ENCODE results near the genes PPM1K, GPRIN3 and CCSER1.

DNA sequence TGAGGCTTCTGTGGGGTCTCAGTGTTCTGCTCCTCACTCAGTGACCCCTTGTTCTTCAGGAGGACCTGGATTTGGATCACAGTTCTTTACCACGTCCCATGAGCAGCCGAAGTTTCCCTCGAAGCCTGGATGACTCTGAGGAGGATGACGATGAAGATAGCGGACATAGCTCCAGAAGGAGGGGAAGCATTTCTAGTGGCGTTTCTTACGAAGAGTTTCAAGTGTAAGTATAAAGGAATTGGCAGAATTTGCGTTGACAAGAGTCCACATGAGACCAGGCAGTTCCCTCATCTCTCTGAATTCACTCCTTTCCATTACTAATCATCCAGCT lies 60.4 kb downstream of the PKD2 start:
- PRO-cap = no peak
- RAMPAGE, long total RNA, 4 experiments = start-site peak on the plus strand in 1 of 4 experiments, centred at position 111 of the sequence, 24 reads per replicate

DNA sequence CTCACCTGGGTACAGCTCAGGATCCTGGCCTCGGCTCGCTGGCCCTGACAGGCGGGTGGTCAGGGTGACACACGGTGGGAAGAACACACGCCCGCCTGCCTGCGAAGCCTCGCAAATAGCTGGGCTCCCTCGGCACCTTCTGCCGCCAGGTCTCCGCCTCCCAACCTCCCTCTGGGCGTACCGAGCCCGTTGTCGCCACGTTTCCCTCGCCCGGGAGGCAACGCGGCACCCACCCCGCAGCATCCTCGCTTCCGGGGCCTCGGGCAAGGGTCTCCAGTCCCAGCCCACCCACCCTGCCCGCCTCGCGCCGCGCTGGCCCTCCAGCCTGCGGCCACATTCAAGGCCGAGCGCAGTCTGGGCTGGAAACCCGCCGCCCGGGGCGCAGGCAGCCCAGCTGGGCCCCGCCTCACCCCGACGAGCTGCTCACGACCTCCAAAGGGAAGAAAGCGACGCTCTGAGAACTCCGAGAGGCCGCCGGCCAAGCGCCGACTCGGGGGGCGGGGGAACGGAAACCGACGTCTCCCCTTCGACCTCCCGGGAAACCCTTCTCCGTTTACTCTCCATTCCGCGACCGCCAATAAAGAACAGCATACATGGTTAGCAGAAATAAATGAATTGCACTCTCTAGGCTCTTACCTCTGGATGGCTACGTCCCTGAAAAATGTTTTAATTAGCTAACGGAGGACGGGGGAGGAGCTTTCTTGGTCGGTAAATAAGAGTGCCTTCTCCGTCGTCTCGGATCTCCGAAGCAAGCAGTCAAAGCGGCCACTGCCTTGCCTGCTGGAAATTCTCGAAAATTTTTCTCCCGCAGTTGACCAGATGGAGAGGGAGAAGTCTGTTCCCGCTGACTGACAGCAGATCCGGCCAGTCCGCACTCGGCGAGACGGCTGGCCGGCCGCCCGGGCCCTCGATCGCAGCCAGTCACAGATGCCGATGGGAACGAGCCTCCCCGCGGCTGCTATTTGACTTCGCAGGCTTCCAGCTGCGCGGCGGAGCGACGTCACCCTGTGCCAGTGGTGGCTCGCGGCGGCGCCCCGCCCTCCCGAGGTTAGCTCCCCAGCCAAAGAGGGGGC lies at the start of gene PPM1K:
PPM1K (minus strand) TSS at position 792 of the 1,073 bp plus-strand sequence.
- PRO-cap = bidirectional peak, plus-strand start at position 198 of the sequence, minus-strand start at position 141 of the sequence; bidirectional peak, plus-strand start at position 350 of the sequence, minus-strand start at position 492 of the sequence; bidirectional peak, plus-strand start at position 738 of the sequence, minus-strand start at position 792 of the sequence; bidirectional peak, plus-strand start outside the sequence, minus-strand start at position 935 of the sequence
- RAMPAGE, long total RNA, 4 experiments = start-site peak on the plus strand in 1 of 4 experiments, centred at position 268 of the sequence, 6 reads per replicate; start-site peak on the minus strand in 2 of 4 experiments, centred at positions 81 to 783 of the sequence, 18 to 780 reads per replicate

- PRO-cap = no peak
- RAMPAGE, long total RNA, 4 experiments = no peak in any of the 4 experiments
These were observed 17.3 kb upstream of the HERC6 start for GRCh38 chr4:88361282-88361764.

DNA sequence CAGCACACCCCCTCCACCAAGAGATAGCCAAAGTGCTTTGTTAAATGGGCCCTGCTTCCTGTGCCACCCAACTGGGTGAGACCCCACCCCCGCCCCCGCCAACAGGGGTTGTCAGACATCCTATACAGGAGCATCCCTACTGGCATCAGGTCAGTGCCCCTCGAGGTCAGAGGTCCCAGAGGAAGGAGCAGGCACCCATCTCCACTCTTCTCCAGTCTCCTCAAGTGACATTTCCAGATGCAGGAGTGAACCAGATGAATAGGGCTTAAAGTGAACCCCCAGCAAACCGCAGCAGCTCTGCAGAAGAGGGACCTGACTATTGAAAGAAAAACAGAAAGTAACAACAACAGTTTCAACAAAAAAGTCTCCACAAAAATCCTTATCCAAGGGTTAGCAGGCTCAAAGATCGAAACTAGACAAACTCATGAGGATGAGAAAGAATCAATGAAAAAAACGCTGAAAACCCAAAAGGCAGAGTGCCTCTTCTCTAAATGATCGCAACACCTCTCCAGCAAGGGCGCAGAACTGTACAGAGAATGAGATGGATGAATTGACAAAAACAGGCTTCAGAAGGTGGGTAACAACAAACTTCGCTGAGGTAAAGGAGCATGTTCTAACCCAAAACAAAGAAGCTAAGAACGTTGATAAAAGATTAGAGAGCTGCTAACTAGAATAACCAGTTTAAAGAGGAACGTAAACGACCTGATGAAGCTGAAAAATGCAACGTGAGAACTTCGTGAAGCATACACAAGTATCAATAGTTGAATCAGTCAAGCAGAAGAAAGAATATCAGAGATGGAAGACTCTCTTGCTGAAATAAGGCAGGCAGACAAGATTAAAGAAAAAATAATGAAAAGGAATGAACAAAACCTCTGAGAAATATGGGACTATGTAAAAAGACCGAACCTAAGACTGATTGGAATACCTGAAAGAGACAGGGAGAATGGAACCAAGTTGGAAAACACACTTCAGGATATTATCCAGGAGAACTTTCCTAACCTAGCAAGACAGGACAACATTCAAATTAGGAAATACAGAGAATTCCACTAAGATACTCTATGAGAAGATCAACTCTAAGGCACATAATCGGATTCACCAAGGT lies 42.7 kb downstream of the HERC3 start:
- PRO-cap = no peak
- RAMPAGE, long total RNA, 4 experiments = no peak in any of the 4 experiments

DNA sequence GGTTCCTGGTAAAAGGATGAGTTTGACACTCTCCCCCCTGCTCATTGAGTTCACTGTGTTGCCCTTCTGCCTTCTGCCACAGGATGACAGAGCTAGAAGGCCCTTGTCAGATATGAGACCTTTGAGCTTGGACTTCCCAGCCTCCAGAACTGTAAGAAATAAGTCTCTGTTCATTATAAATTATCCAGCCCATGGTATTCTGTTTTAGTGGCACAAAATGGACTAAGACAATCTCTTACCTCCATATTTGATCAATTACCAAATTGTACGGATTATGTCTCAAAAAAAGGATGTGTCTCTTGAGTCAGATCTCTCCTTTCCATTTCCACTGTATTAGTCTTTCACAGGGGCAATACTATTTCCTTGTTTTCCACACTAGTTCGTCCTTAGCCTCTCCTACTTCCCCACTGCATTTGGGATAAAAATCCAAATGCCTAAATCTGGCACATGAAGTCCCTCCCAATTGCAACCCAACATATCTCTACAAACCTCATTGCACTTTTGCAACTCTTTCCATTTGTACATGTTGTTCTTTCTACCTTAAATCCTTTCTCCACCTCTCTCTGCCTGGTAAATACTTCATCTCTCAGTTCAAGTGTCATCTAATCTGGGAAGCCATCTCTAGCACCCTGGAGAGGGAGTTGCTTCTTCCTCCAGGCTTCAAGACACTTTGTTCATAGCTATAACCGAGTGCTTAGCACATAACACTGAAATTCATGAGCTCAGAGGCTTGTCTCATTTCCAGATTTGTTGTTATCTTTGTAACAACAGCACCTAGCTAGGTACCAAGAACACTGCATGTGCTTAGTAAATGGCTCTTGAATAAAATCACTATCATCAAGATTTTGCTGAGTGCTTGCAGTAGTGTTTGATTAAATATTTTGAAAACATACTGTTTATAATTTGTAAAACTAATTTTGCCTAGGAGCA lies 114.6 kb upstream of the NAP1L5 start:
- PRO-cap = no peak
- RAMPAGE, long total RNA, 4 experiments = no peak in any of the 4 experiments

DNA sequence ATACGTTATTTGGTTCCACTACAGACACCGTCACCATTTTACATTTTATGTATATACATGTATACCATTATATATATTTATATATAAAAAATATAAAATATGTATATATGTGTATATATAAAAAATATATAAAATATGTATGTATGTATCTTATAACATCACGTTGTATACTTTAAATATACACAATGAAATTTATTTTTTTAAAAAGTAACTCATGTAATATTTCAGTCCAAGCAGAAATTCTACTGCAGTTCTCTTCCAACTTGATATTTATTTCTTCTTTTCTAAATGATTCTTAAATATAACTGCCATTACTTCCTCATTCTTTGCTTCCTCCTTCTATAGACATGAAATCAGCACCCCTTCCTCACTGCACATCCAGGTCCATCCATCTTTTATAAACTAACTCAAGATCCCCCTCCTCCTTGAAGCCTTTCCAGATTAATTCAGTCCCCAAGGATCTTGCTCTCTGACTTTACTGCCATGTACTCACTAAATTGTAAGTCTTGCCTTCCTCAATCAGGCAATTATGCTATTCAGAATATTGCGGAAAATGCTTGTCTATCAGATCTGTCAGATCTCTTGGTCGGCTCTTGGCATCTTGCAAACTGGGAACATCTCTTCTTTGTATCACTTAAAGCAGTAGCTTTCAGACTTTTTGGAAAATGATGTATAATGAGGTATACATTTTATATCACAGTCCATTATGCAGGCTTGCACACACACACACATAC lies 3.7 kb downstream of the GPRIN3 start:
- PRO-cap = no peak
- RAMPAGE, long total RNA, 4 experiments = no peak in any of the 4 experiments

DNA sequence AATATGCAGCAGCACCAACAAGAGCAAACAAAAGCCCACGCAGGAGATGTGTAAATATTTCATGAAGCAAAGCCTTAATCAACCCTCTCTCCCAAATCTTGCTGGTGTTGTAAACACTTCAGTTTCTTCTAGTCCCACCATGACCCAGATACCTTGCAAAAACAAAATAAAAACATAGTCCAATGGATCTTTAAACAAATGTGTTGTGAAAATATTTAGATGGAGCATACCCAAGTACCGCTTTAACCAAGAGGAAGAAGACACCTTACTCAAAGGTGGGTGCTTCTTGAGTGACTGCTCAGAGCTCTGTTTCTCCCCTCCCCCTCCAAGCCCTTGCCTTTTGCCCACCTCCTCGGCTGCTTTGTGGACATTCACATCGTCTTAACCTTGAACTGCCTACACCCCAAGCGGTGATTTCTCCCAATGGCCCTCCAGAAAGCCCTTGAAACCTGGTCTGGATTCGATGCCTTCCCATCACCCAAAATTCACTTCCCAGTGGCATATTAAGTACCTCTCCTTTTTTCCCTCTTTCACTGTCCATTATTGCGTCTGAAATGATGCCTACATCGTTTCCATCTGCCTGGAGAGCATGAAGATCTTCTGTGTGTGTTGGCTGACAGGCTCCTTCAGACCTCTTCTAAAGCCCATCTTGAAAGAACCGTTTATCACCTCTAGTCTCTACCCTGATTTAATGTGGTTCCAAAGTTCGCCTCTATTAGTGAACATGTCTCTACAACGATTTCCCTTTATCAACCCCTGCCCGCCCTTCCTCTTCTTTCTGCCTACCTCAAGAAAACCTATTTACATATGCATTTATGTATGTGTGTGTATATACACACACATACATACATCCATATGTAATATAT lies 1.0 kb downstream of the GPRIN3 start:
- PRO-cap = no peak
- RAMPAGE, long total RNA, 4 experiments = no peak in any of the 4 experiments

DNA sequence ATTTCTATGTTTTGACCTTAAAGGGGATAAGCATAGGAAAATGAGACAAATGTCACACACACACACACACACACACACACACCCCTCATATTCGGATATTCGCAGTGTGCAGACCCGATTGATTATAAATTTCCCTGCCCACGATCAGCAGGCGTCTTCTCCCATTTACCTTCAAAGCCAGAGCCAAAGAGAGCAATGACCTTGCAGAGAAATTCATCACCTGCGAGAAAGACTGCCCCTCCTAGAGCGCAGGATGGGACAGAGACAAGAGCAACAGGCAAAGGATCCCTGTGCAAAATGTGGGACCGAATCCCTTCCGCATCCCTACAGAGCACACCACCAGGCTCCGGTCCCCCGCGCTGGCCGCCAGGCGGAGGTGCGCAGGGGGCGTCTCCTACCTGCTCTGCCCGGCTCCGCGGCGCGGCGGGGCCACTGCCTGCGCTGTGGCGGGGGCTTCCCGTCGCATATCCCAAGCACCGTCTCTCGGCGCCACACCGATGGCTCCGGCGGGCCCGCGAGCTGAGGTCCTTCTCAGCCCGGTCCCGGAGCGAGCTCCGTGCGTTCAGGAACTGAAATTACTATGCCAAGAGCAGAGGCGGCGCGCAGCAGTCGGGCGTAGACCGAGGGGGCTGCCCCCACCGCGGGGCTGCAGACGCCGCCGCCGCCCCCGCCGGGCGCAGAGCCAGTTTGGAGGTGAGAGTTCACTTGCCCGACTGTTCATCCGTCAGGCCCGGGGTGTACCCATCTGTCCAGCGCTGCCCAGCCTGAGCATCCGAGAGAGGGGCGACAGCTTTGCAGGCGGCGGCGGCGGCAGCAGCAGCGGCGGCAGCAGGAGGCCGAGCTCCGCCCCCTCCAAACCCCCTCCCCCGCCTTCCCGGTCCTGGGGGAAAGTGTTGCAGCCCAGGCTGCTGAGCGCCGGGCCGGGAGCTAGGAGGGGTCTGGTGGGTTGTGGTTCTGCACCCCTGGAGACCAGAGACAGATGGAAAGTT lies at the start of gene GPRIN3:
GPRIN3 (minus strand) TSS at position 584 of the 989 bp plus-strand sequence.
- PRO-cap = bidirectional peak, plus-strand start at position 581 of the sequence, minus-strand start at position 566 of the sequence
- RAMPAGE, long total RNA, 4 experiments = no peak in any of the 4 experiments

DNA sequence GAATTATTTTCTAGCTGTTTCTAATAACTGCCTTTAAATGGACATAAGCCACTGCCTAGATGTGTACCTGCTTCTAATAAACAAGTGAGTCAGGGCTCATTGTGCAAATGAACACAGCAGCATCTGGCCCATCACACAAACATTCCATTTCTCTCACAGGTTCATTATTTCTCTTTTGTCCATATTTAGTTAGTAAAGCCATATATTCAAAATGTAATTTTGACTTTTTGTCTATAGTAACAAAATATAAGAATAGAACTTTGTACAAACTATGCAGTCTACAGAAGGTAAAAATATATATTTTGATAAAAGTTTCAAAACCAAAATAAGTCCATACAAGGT lies 242.5 kb upstream of the GPRIN3 start:
- PRO-cap = no peak
- RAMPAGE, long total RNA, 4 experiments = no peak in any of the 4 experiments

- PRO-cap = no peak
- RAMPAGE, long total RNA, 4 experiments = no peak in any of the 4 experiments
These were observed 195.8 kb downstream of the SNCA start for GRCh38 chr4:89641035-89641632.

GRCh38 chr4:90127164-90128282 lies at the start of gene CCSER1:
Gene CCSER1, plus strand, starts transcription at chr4:90127394.
- PRO-cap = bidirectional peak, plus-strand start at chr4:90127394, minus-strand start at chr4:90127285; bidirectional peak, plus-strand start at chr4:90128086, minus-strand start at chr4:90127976
- RAMPAGE, long total RNA, 4 experiments = start-site peak on the plus strand in 3 of 4 experiments, at chr4:90127393-90127594 at its widest, 8 to 24 reads per replicate

DNA sequence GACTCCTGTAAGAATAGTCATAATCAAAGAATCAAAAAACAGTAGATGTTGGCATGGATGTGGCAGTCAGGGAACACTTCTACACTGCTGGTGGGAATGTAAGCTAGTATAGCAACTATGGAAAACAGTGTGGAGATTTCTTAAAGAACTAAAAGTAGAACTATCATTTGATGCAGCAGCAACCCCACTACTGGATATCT lies 8.9 kb downstream of the GRID2 start:
- PRO-cap = no peak
- RAMPAGE, long total RNA, 4 experiments = no peak in any of the 4 experiments

GRCh38 chr4:94408560-94409540 lies 42.9 kb upstream of the PDLIM5 start:
- PRO-cap = no peak
- RAMPAGE, long total RNA, 4 experiments = no peak in any of the 4 experiments

- PRO-cap = bidirectional peak, plus-strand start at chr4:94410899, minus-strand start at chr4:94410735
- RAMPAGE, long total RNA, 4 experiments = no peak in any of the 4 experiments
These were observed 41.1 kb upstream of the PDLIM5 start for GRCh38 chr4:94410444-94411153.

DNA sequence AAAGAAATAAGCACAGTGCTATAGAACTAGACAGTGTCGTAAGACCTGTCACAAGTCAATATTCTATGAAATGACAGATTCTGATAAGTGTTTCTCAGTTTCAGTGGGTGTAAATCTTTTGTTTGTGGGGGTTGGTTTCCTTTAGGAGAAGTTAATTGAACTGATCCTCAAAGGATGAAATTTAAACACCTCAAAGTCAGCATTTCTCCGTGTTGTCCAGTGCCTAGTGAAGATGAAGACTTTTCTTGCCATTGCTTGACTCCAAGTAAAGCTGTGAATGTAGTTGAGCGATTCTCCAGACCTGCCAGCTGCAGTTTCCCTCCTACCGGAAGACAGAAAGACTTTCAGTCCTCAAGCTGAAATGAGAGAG lies 7.9 kb downstream of the PDLIM5 start:
- PRO-cap = no peak
- RAMPAGE, long total RNA, 4 experiments = no peak in any of the 4 experiments

GRCh38 chr4:94471698-94472367 lies 20.1 kb downstream of the PDLIM5 start:
- PRO-cap = no peak
- RAMPAGE, long total RNA, 4 experiments = no peak in any of the 4 experiments

- PRO-cap = no peak
- RAMPAGE, long total RNA, 4 experiments = no peak in any of the 4 experiments
These were observed 28.8 kb downstream of the PDLIM5 start for GRCh38 chr4:94480336-94481219.

- PRO-cap = no peak
- RAMPAGE, long total RNA, 4 experiments = no peak in any of the 4 experiments
These were observed 36.9 kb downstream of the PDLIM5 start for GRCh38 chr4:94488416-94489291.

- PRO-cap = no peak
- RAMPAGE, long total RNA, 4 experiments = no peak in any of the 4 experiments
These were observed 2.1 kb downstream of the BMPR1B start for GRCh38 chr4:94759957-94760156.

GRCh38 chr4:95105789-95106366 lies 348.1 kb downstream of the BMPR1B start:
- PRO-cap = no peak
- RAMPAGE, long total RNA, 4 experiments = no peak in any of the 4 experiments